Sigmoid colon (tissue), 4 donors: Measurements from ENCODE around the gene IST1.

GRCh38 chr16:71845303-71845638, 505 bp upstream of the ATXN1L start:
- PRO-cap, result no peak
- RAMPAGE, long total RNA, 4 experiments, result no peak in any of the 4 experiments

- PRO-cap, result no peak
- RAMPAGE, long total RNA, 4 experiments, result no peak in any of the 4 experiments
Measured at GRCh38 chr16:71853277-71854021, 7.7 kb downstream of the ATXN1L start.

GRCh38 chr16:71894864-71895648, at the start of gene IST1:
Gene IST1, plus strand, starts transcription at chr16:71895531.
- PRO-cap, result bidirectional peak, plus-strand start at chr16:71895501, minus-strand start at chr16:71895282
- RAMPAGE, long total RNA, 4 experiments, result start-site peak on the plus strand in 4 of 4 experiments, at chr16:71895494-71895566 at its widest, 76 to 638 reads per replicate

- PRO-cap, result no peak
- RAMPAGE, long total RNA, 4 experiments, result no peak in any of the 4 experiments
Measured at GRCh38 chr16:71999534-72000105, 582 bp downstream of the PKD1L3 start.

GRCh38 chr16:72025419-72026055, 17.0 kb downstream of the DHODH start:
- PRO-cap, result no peak
- RAMPAGE, long total RNA, 4 experiments, result no peak in any of the 4 experiments

DNA sequence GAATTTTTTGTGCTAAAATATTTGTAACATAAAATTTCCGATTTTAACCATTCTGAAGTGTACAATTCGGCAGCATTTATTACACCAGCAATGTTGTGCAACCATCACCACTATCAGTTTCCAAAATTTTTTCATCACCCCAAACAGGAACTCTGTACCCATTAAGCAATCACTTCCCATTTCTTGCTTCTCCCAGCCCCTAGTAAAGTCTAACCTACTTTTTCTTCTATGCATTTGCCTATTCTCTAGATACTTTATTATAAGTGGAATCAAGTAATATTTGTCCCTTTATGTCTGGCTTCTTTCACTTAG, 2.5 kb upstream of the HP start:
- PRO-cap, result no peak
- RAMPAGE, long total RNA, 4 experiments, result no peak in any of the 4 experiments

GRCh38 chr16:72171623-72172005, 341 bp downstream of the PMFBP1 start:
- PRO-cap, result no peak
- RAMPAGE, long total RNA, 4 experiments, result no peak in any of the 4 experiments

- PRO-cap, result no peak
- RAMPAGE, long total RNA, 4 experiments, result no peak in any of the 4 experiments
Measured at GRCh38 chr16:72785653-72786249, 262.2 kb downstream of the ZFHX3 start.

- PRO-cap, result no peak
- RAMPAGE, long total RNA, 4 experiments, result no peak in any of the 4 experiments
Measured at GRCh38 chr16:72788303-72788996, 259.5 kb downstream of the ZFHX3 start.

- PRO-cap, result no peak
- RAMPAGE, long total RNA, 4 experiments, result no peak in any of the 4 experiments
Measured at GRCh38 chr16:72793426-72794215, 254.3 kb downstream of the ZFHX3 start.

- PRO-cap, result no peak
- RAMPAGE, long total RNA, 4 experiments, result no peak in any of the 4 experiments
Measured at GRCh38 chr16:72878219-72878912, 169.6 kb downstream of the ZFHX3 start.

DNA sequence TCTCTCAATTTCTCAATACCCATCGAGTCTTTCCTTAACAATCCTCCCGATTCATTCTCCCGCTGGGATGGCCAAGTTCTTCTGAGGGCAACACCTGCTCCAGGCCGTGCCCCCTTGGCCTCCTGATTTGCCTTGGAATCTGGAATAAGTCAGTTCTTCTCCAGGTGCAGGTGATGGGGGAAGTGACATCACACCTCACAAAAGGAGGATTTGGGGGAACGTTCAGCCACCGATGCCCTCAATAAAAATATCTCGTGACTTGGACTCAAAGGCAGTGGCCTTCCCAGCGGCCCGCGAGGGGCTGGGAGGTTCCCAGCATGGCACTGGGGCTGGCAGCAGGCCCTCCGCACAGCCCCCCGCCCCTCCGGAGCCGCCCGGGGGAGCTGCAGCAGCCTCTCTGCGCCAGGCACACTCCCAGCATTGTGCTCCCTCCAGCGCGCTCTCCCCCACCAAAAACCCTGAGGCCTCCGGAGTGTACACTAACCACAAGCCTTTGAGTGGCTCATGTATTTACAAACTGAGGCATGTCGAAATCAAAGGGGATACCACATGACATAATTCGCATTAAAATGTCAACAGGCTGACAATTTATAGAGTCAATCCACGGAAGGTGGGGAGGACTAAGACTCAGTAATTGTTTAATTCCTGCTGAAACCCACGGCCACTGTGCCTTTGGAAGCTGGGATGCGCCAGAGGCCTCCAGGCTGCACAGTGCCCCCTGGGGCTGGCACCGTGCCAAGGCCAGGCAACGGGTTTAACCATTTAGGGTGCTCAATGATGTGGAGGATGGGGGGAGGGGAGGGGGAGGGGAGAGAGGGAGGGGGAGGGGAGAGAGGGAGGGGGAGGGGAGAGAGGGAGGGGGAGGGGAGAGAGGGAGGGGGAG, 120.4 kb downstream of the ZFHX3 start:
- PRO-cap, result no peak
- RAMPAGE, long total RNA, 4 experiments, result start-site peak on the minus strand in 1 of 4 experiments, centred at positions 150 to 400 of the sequence, 5 to 8 reads per replicate

DNA sequence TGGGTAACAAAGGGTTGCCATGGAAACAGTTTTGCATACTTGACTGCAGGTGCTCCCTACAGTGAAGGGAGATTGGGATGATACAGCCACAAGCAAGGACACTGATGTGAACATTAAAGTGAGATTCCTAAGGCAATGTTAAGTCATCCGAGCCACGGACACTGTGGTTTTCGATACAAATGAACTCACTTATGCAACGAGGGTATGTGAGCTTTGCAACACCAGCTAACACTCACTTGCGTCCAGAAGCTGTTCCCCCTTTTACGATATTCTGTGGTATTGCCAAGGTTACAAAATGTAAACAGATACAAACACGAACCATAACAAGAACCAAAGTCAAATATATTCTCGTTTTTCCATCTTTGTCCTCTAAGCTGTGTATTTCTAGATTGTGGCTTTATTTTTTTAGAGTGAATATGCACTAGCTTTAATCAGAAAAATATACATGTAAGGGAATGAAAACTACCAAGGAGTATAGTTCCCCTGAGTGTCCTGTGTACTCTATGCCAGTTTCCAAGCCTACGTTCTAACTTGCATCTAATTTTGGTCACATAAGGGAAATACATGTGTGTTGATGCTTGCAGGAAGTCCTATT, 116.2 kb downstream of the ZFHX3 start:
- PRO-cap, result no peak
- RAMPAGE, long total RNA, 4 experiments, result no peak in any of the 4 experiments

DNA sequence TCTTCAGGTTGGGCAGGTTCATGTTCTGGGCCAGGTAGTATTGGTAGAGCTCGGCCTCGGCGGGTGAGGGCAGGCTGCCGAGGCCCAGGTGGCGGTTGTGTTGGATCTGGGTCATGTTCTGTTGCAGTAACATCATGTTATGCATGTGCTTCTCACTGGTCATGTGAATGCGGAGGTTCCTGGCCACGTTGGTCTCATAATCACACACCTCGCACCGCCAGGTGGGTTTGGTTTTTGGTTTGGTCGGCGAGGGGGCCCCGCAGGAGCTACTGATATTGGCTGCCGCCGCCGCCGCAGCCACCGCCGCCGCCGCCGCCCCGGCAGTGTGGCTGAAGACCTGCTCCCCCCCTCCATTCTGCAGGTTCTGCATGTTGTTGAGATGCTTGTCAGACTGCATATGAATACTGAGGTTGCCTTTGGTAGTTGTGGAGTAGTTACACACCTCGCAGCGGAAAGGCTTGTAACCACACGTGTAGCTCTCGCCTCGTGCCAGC, 90.4 kb downstream of the ZFHX3 start:
- PRO-cap, result no peak
- RAMPAGE, long total RNA, 4 experiments, result no peak in any of the 4 experiments

DNA sequence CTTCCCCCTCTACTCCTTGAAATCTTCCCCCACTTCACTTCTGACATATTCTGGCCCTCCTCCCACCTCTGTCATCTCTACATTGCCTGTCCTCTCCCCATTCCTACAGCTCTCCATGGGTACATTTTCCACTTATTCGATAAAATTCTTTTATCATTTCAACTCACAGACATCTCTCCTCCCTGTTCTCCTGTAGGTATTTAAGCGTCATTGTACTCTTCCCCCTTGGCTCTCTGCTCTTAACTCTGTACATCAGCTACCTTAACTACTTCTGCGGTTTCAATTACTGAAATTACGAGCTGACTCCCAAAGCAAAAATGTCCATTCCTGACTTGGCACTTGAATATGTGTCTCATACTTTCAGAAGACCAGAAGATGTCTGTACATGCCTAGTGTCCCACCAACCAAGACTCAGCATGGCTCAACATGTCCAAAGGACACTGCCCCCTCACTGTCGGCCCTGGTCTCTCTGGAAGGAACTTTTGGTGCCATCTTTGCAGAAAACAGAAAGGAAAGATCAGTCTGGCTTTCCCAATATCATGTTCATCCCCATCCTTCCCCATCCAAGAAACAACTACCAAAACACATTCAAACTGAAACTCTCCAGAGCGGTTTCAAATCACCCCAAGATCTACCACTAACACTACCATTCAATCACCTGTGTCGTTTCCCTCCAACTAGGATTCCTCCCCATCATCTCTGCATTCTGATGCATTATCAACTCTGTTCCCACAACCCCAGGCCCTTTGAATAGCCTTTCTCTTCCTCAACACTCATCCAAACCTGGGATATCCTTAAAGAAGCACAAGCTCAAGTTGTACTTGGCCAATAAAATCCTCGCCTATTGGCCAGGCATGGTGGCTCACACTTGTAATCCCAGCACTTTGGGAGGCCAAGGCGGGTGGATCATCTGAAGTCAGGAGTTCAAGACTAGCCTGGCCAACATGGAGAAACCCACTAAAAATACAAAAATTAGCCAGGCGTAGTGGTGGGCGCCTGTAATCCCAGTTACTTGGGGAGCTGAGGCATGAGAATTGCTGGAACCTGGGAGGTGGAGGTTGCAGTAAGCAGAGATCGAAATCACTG, 74.8 kb downstream of the ZFHX3 start:
- PRO-cap, result no peak
- RAMPAGE, long total RNA, 4 experiments, result no peak in any of the 4 experiments

- PRO-cap, result no peak
- RAMPAGE, long total RNA, 4 experiments, result no peak in any of the 4 experiments
Measured at GRCh38 chr16:73015604-73016221, 32.2 kb downstream of the ZFHX3 start.

DNA sequence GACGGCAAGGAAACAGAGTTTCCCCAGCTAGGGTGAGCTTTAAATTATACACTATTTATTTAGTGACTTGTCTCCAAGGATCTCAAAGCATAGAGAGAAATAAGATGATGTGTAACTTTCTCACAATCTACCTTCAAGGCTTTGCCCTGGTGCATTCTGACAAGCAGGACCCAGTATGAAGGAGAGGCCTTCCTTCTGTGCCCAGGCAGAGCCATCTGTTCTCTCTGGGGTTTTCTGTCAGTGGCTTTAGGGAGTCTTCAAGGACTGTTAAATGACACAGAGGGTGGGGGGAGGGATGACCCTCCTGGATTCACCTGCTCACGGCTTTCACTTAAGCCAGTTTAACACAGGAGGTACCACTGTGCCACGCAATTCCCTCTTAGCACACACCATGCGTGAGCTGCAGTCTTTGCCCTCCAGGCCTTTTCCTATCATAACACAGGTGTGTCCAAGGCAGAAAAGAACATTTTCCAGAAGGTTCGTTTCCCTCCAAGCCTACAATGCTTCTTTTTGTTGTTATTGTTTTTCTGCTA, 1.2 kb downstream of the ZFHX3 start:
- PRO-cap, result unidirectional peak, minus-strand start at position 430 of the sequence
- RAMPAGE, long total RNA, 4 experiments, result no peak in any of the 4 experiments

DNA sequence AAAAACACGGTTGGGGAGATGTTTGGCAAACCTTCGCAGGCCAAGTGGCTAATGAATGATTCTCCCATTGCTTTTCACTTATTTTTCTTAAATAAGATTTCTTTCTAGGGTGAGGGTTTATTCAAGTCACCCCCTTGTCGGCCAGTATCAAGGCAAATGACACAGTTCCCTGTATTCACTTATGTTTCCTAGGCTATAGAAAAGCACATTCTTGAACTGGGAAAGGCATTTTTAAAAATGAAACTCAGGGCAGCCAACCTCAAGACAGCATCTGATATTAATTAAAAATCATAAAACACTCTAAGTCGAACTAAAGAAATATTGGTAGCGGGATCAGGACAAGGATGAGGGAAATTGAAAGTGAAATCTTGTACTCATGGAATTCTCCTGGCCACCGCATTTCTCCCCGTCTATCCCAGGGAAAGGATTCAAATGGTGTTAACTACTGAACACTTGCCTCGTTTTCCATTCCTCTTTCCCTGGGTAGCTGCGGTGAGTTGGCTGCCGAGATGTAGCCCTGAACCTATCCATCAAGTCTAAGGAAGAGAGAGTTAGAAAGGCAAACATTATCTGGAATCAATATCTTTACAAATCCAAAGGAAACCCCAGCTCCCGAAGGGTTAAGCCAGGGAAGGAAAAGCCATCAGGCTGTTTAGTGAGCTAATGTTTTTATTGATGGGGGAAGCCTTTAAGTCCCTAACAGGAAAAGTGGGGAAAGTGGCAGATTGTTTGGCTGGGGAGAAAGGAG, 96.1 kb upstream of the ZFHX3 start:
- PRO-cap, result no peak
- RAMPAGE, long total RNA, 4 experiments, result no peak in any of the 4 experiments

- PRO-cap, result no peak
- RAMPAGE, long total RNA, 4 experiments, result no peak in any of the 4 experiments
Measured at GRCh38 chr16:73483463-73484052, 435.6 kb upstream of the ZFHX3 start.

- PRO-cap, result no peak
- RAMPAGE, long total RNA, 4 experiments, result no peak in any of the 4 experiments
Measured at GRCh38 chr16:73848862-73849640, 447.6 kb upstream of the PSMD7 start.